A375 (cell line): Measurements from ENCODE around the genes COA7 and SCP2.

DNA sequence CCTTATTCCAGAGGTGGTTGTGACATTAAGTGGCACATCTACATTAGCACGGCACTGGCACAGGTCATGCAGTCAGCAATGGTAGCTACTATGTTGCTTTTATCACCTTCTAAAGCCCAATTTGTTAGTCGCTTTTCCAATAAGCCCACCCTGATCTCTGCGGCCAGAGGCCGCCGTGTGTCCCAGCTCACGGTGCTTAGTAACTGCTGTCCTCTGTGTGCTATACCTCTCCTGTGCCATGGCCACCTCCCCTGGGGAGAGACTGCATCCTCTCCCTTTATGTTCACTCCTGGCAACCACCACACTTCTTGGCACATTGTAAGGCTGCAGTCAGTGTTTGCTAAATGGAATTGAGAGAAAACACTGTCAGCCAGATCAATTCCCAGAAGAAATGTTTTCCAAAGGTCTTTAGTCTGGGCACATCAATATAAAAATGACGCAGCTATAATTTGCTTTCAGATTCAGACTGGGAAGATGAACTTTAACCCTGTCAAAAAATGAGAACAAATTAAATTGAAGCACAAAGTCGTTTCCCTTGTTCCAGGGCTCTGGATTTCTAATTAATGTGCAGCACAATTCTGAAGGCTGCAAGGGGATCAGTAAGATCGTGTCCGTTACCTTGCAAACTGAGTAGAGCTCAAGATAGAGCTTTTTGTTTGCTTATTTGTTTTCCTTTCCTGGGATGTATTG is 96.8 kb downstream of the BEND5 start:
- RAMPAGE, long total RNA: no peak

DNA sequence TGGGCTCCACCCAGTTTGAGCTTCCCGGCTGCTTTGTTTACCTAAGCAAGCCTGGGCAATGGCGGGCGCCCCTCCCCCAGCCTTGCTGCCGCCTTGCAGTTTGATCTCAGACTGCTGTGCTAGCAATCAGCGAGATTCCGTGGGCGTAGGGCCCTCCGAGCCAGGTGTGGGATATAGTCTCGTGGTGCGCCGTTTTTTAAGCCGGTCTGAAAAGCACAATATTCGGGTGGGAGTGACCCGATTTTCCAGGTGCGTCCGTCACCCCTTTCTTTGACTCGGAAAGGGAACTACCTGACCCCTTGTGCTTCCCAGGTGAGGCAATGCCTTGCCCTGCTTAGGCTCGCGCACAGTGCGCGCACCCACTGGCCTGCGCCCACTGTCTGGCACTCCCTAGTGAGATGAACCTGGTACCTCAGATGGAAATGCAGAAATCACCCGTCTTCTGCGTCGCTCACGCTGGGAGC is 143.0 kb downstream of the AGBL4 start:
- RAMPAGE, long total RNA: no peak

DNA sequence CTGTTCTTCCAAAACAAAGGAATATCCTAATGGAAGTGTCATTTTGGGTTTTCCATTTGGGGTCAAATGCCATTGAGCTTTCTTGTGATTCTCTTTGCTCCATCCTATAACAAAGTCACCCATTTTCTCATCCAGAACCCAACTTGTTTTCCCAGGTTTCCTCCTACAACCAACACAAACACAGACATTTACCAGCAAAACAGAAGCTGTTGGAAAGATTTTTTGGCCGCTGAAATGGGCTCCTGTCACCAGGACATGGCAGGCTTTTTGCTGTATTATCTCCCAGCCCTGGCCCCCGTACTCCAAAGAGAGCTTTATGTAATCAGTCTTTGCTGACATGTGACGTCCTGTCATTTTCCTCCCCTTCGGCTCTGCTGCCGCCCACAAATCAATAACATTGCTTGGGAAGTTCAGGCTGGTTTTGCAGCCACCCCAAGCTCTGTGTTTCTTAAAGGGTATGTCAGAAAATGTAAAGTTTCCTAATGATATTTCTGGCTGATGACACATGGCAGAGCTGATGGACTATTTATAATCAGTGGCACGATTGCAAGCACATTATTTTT is 66.9 kb downstream of the ELAVL4 start:
- RAMPAGE, long total RNA: no peak

DNA sequence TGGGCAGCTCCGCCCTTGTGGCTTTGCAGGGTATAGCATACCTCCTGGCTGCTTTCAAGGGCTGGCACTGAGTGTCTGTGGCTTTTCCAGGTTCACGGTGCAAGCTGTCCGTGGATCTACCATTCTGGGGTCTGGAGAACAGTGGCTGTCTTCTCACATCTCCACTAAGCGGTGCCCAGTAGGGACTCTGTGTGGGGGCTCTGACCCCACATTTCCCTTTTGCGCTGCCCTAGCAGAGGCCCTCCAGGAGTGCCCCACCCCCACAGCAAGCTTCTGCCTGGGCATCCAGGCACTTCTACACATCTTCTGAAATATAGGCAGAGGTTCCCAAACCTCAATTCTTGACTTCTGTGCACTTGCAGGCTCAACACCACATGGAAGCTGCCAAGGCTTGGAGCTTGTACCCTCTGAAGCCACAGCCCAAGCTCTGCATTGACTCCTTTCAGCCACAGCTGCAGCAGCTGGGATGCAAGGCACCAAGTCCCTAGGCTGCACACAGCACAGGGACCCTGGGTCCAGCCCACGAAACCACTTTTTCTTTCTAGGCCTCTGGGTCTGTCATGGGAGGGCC is 204.6 kb downstream of the FAF1 start:
- RAMPAGE, long total RNA: no peak

- RAMPAGE, long total RNA: no peak
These were observed 50.5 kb downstream of the FAF1 start for GRCh38 chr1:50909313-50910319.

- RAMPAGE, long total RNA: no peak
These were observed 7.4 kb downstream of the CDKN2C start for GRCh38 chr1:50977537-50977654.

GRCh38 chr1:50979531-50980041 is 9.5 kb downstream of the CDKN2C start:
- RAMPAGE, long total RNA: no peak

DNA sequence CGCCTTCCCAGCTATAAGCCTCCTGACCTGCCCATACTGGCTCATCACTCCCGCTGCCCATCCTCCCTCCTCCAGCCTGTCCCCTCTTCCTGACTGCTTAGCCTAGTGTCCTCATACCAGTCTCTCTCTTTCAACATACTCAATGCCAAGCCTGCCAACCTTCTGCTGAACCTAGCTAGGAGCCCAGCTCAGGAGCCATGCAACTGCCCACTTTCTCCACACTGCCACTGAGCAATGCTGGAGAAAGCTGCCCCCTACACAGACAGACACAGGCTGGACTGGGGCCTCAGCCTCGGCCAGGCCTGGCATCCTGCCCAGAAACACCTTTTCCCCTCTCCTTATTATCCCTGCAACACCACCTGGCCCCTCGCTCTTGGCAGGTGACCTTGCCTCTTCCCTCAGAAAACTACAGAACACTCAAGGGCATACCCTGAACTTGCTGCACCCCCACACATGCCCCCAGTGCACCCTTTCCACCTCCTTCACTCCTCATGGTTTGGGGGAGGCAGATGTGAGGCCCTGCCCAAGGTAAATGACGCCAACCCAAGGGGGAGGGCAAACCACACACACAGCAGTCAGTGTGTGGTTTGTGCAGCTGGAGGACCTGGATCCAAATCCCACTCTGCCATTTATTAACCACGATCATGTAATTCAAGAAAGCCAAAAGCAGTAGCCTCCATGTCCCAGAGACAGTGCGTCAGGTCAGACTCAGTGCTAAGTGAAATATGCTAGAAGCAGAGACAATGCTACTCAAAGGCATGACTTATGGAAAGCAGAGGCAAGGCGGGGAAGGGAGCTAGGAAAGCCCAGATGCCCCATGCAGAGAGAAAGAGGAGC is 13.8 kb downstream of the TTC39A start:
- RAMPAGE, long total RNA: no peak

GRCh38 chr1:51349350-51349924 is 19.1 kb upstream of the TTC39A start:
- RAMPAGE, long total RNA: no peak

DNA sequence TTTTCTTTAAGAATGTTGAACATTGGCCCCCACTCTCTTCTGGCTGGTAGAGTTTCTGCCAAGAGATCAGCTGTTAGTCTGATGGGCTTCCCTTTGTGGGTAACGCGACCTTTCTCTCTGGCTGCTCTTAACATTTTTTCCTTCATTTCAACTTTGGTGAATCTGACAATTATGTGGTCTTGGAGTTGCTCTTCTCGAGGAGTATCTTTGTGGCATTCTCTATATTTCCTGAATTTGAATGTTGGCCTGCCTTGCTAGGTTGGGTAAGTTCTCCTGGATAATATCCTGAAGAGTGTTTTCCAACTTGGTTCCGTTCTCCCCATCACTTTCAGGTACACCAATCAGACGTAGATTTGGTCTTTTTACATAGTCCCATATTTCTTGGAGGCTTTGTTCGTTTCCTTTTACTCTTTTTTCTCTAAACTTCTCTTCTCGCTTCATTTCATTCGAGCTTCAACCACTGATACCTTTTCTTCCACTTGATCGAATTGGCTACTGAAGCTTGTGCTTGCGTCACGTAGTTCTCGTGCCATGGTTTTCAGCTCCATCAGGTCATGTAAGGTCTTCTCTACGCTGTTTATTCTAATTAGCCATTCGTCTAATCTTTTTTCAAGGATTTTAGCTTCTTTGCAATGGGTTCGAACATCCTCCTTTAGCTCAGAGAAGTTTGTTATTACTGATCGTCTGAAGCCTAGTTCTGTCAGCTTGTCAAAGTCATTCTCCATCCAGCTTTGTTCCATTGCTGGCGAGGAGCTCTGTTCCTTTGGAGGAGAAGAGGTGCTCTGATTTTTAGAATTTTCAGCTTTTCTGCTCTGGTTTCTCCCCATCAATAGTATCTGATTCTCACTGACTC is 40.1 kb downstream of the EPS15 start:
- RAMPAGE, long total RNA: no peak

DNA sequence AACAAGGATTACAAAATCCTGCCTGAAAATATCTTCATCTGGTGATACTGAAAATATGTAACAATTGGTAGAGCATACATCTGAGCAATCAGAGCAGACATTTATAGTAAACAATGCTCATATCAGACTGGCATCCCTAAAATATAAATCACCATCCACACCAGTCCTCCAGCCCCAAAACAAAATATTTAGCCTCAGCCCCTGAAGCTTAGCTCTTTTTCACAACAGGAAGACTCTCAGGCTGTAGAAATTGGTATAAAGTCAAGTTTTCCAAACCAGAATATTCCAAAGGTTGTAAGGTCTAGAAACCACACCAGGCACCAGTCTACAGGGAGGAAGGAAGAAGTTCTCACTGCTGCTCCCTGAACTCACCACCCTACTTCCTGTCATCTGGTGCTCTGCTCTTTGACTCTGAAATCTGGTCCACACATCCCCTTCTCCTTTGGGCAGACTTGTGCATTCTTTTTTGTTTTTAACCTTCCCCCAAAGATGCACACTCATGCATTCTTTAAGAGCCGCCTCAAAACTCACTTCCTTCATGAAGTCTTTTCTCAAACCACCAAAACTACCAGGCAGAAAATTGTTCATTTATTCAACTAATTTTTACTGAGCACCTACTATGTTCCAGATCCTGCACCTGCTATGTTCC is 29.9 kb upstream of the EPS15 start:
- RAMPAGE, long total RNA: no peak

DNA sequence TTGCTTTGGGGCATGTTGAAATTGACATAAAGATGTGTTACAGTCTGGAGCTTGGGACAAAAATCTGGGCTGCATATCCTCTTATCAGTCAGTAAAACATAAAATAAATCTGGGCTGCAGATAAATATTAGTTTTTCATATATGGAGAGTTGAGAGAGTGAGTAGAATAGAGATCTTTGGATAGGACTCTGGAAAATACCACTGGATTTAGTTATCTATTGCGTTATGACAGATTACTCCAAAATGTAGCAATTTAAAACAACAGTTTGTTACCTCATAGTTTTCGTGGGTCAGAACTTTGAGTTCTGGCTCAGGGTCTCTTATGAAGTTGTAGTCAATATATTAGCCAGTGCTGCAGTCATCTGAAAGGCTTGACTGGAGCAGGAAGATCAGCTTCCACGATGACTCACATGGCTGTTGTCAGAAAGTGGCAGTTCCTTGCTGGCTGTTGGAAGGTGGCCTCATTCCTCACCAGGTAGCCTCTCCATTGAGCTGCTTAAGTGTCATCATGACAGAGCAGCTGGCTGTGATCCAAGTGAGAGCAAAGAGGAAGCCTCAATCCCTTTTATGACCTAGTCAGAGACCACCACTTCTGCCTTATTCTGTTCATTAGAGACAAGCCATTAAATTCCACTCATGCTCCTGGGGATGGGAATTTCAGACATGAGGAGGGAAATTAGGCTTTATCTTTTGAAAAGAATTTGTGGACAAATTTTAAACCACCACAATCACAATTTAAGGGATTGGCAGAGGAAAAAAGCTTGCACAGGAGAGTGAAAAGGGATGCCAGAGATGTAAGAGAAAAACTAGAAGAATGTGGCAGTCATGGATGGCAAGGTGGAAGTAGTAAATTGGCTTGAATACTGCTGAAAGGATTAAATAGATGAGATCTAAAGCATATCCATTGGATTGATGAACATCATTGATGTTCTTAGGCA is 5.6 kb downstream of the OSBPL9 start:
- RAMPAGE, long total RNA: no peak

DNA sequence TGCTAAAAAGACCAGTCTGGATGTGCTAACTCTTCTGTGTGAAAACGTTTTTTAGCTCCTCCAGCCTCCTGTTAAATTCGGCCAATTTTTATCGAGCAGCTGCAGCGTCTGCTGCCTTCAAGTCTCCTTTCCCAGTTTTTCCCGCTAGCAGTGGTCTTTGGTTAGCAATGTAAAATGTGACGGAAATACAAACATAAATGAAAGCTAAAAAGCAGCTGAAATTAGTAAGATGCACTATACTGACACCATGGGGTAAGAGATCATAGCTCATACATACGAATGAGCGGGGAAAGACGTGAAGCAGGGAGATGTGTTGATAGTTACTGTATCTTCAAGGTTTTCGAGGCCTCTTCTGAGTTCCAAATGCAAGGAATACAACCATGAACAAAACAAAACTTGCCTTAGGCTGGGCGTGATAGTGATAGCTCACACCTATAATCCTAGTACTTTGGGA is 844 bp upstream of the NRDC start:
- RAMPAGE, long total RNA: no peak

GRCh38 chr1:52403482-52404269 is 547 bp downstream of the ORC1 start:
- RAMPAGE, long total RNA: no peak

DNA sequence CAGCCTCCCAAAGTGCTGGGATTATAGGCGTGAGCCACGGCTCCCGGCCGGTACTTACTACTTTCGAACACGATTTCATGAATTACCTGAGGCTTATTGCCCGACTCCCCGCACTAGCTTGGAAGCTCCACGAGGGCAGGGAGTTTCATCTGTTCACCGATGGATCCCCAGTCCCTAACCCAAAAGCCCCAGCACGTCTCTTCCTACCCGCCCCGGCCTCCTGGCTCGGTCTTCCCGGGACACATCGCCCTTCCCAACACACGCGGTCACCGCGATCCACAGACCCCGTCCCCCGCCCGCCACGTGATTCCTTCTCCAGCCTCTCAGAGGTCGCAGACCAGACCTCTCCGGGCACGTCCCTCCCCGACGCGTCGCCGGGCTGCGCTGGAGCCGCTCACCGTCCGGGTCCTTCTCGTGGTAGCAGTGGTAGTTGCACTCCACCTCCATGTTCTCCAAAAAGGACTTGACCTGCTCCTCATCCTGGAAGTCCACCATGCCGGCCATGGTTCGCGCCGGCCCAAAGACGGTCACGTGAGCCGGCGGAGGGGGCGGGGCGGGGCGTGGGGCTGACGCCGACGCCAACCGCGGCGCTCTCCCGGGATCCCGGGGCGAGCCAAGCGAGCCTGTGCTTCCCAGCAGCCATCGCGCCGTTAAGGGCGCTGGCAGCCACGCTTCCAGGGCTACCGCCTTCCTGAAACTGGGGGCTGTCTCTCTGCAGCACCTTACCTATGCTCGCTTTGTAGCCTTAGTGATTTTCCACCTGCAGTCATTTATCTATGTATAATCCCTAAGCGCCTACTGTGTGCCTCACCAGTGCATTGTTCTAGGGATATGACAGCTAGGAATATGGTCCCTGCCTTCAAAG is at the start of gene COA7:
Gene COA7 (minus strand): TSS at position 525 of the 865 bp plus-strand sequence.
- RAMPAGE, long total RNA: start-site peak on the minus strand centred at position 534 of the sequence, 40 bp wide, 74 and 40 reads in 2 replicates

- RAMPAGE, long total RNA: no peak
These were observed 29.1 kb upstream of the ZYG11A start for GRCh38 chr1:52813237-52814167.

DNA sequence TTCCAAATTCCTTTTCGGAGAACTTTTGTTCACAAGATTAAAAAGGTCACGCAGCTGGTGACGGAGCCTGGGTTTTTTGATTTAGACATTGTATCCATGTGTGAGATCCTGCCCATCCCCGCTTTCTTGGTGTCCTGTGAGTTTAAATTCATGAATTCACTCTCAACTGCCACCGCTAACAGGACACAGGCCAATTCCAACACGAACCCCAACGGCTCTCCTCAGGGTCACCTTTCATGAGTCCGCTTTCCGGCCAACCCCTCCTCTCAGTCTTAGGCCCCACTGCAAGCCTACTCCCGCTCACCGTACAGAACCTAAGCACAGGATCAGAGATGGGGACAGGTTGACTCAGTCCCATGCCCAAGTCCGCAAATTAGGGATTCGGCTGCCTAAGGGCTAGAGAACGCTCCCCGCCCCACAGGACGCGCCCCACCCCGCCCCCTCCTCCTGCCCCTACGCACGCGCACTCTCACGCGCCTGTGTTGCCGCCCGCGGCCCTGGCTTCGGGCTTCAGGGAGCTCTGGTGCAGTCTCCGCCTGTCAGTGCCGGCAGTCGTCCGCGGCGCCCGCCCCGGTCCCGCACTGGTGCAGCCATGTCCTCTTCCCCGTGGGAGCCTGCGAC is at the start of gene SCP2:
Gene SCP2 (plus strand): TSS at position 472 of the 621 bp plus-strand sequence.
- RAMPAGE, long total RNA: no peak

DNA sequence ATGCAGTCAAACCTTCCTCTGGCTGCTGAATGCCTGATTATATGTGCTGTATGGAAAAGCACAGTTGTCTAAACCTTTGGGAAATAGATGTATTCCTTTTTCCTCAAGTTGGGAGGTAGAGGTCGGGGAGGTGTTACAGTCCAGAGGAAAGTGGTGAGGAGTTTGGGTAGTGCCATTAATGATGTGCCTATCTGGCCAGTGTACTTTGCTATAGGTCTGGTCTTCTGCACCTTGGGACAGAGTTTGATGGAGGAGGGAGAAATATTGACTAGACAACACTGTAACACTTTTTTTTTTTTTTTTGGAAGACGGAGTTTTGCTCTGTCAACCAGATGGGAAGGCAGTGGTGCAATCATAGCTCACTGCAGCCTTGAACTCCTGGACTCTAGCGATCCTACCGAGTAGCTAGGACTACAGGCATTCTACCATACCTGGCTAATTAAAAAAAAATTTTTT is 1.9 kb downstream of the SCP2 start:
- RAMPAGE, long total RNA: no peak

- RAMPAGE, long total RNA: no peak
These were observed 21.5 kb downstream of the PODN start for GRCh38 chr1:53083350-53084119.

GRCh38 chr1:53090420-53091287 is 28.6 kb downstream of the PODN start:
- RAMPAGE, long total RNA: no peak